ENCODE measurements around the gene TBPL1.

- PRO-cap: unidirectional peak, minus-strand start at chr6:133243030
- RAMPAGE, long total RNA: no peak
Measured at GRCh38 chr6:133242778-133243289, 1.7 kb downstream of the EYA4 start.

GRCh38 chr6:133749172-133750028 lies 139.5 kb upstream of the TCF21 start:
- PRO-cap: no peak
- RAMPAGE, long total RNA: no peak

DNA sequence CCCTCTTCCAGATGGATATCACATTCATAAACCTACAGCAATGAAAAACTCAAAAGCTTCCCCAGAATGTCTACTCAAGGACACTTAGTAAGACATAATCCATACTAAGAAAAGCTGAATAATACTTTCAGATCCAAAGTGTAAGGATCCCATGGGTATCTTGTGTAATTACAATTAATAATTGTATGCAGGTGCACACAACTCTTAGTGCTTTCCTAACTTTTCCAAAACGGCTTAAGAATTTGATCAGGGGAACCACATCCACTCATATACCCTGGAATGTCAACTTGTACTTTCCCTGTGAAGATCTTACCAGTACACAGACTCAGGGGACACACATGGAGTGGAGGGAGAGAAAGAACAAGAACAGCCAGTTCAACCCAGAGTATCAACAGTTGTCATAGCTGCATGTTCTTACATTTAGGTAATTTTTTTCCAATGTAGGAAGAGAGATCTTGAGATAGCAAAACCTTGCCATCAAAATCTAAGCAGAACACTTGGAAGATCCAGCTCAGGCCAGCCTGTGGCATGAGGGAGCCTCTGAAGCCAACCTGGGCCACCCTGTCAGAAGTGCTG lies 125.0 kb upstream of the TCF21 start:
- PRO-cap: no peak
- RAMPAGE, long total RNA: no peak

DNA sequence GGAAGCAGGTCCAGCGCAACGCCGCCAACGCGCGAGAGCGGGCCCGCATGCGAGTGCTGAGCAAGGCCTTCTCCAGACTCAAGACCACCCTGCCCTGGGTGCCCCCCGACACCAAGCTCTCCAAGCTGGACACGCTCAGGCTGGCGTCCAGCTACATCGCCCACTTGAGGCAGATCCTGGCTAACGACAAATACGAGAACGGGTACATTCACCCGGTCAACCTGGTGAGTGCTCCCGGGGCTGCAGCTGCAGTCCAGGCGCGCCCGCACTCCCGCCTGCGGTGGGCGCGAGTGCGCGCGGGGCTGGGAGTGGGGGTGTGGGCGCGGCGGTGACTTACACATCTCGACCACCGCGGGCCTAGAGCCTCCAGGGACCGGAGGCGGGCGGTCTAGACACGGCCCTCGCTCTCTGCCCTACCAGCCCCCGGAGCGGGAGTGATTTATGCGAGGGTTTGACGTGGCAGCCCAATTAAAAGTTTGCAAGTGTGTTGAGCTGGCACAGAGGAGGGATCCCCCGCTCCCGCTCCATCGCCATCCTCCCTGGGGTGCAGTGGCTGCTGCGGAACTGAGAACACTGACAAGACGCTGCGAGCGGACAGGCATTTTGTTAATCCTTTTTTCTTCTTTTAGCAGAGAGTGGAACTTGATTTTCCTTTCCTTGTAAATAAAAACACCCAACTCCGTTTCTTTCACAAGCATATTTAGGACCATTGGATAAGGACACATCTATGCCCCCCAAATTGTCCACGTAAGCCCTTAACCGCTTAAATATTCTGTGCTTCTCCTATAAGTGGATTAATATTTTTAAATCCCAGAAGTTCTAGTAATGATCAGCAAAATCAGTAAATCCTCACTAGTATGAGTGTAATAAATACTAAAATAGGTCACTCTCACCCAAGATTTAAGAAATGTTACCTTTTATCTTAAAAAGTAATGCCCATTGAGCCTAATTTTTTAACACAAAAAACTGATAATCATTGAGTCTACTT lies 1.0 kb downstream of the TCF21 start:
- PRO-cap: bidirectional peak, plus-strand start at position 498 of the sequence, minus-strand start at position 415 of the sequence; bidirectional peak, plus-strand start at position 552 of the sequence, minus-strand start at position 575 of the sequence
- RAMPAGE, long total RNA: no peak

GRCh38 chr6:133894866-133895383 lies 6.0 kb downstream of the TCF21 start:
- PRO-cap: bidirectional peak, plus-strand start at chr6:133895049, minus-strand start at chr6:133894925
- RAMPAGE, long total RNA: no peak

DNA sequence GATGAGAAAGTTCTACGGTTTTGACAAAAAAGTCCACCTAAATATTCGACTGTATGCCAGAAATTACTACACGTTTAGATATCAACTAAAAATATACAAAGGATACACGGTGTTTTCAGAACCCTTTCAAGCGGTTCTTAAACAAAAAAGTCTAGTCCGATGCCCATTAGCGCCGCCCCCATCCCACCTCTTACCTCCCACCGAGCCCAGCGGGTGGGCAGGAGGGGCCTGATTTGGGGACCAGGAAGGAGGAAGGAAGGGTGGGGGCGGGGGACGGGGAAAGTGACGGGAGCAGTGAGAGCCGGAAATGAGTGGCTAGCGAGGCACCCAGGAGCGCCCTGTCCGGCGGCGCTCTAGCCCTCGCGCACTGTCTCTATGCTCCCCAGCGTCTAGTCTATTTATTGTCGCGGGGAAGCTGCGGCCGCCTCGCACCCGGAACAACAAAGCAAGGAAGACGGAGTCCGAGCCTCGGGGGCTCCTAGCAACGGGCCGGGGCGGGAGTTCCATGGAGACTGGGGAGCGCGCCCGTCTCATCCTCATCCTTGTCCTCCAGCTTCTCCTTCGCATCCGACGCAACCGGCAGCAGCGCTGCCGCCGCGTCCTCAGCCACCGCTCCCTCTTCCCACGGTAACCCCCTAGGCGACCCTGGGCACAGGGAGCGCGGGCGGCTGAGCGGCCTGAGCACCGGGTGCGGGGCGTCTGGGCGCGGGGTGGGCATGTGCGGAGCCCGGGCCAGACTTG lies at the start of gene TBPL1:
TBPL1 (plus strand) TSS at position 426 of the 741 bp plus-strand sequence.
- PRO-cap: bidirectional peak, plus-strand start at position 401 of the sequence, minus-strand start at position 192 of the sequence
- RAMPAGE, long total RNA: no peak

DNA sequence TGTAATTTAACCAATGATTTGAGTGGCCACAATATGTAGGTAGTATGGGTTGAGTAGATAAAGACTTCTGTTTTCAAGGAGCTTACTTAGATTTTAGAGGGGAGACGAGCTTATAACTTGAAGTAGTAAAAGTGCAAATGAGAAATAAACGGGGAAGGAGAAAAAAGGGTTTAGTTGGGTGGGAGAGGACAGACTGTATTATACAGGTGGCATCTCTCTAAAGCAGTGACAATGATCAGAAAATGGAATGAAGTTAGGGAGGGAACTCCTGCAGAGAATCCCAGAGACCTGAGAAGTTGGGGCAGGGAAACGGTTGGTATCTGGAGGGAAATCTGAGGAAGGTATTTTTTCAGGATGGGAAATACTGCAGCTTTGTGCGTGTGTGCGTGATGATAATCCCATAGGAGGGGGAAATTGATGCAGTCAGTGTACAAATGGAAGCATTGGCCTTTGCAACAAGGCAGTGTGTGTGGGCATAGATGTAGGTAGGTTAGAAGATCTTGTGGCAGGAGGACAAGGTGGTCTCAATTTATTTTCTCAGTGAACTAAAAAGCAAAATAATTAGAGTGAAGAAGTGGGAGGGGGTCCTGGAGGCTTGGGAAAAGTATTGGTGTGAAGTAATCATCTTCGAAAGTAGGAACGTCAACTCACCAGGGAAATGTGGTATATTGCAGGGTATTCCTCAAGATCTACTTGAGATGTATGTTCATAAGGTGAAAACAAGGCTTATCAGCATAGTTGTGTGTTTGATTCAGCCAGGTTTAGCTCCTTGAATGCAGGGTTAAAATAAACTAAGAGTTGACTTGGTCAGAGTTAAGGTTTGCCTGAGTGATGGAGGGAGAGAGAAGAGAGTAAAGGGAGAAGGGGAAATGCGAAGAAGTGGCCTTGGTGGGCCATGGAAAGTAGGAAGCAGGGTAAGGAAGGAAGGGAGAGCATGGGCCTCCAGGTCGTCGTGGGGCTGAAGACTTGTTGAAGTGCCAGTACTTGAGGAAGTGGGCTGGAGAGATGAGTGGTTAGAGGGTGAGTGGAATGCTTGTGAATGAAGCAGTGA lies 39.1 kb downstream of the TBPL1 start:
- PRO-cap: no peak
- RAMPAGE, long total RNA: no peak

DNA sequence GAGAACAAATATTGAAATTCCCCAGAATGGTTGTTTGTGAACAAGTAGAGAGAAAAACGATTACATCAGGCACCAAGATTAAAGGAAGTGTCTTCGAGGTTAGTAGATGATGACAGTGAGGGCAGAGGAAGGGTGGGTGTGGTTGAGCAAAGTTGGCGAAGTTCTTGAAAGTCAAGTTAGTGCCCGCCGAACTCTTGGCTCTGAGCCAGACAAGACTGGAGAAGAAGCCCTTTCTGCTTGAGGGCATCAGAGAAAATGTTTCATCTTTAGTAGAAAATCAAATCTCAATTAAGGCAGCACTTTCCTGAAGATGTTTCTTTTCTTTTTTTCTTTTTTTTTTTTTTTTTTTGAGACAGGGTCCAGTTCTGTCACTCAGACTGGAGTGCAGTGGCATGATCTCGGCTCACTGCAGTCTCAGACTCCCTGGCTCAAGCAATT lies 77.2 kb downstream of the SGK1 start:
- PRO-cap: no peak
- RAMPAGE, long total RNA: no peak

GRCh38 chr6:134256773-134257321 lies 61.1 kb downstream of the SGK1 start:
- PRO-cap: no peak
- RAMPAGE, long total RNA: no peak

- PRO-cap: no peak
- RAMPAGE, long total RNA: no peak
Measured at GRCh38 chr6:134312217-134312799, 5.6 kb downstream of the SGK1 start.

DNA sequence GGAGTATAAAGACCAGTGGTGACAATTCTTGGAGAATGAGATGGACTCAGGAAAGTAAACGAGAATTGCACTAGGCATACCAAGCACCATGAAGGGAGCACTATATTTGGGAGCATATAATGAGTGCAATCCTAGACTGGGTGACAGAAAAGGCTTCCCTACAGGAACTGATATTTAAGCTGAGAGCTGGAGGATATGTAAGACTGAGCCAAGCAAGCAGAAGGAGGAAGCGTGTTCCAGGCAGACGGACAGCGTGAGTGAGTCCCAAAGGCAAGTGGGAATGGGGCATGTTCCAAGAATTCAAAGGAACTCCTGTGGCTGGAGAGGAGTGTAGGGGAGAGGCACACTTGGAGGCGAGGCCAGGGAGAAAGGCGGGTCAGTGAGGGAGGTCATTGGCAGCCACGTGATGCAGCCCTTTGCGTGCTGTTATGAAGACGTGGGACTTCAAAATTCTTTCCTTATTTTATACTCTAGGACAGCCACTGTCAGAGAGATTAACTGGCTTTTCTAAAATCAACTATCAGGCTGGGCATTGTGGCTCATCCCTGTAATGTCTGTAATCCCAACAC lies 27.9 kb upstream of the SGK1 start:
- PRO-cap: no peak
- RAMPAGE, long total RNA: no peak

DNA sequence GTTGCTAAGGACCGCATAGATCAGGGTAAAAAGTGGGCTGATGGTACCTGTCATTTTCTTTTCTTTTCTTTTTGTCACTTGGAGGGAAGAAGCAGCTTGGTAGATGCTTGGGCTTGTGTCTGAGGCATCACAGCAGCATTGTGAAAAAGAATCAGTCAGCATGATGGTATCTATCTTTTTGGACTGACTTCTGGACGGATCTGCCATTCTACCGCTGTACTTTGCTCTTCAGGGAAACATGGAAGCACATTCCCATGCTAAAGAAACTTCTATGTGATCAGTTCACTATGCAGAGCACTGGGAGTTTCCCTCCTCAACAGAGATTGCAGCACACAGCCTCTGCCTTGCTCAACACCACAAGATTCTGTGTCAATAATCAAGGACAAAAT lies 54.9 kb upstream of the SGK1 start:
- PRO-cap: no peak
- RAMPAGE, long total RNA: no peak

DNA sequence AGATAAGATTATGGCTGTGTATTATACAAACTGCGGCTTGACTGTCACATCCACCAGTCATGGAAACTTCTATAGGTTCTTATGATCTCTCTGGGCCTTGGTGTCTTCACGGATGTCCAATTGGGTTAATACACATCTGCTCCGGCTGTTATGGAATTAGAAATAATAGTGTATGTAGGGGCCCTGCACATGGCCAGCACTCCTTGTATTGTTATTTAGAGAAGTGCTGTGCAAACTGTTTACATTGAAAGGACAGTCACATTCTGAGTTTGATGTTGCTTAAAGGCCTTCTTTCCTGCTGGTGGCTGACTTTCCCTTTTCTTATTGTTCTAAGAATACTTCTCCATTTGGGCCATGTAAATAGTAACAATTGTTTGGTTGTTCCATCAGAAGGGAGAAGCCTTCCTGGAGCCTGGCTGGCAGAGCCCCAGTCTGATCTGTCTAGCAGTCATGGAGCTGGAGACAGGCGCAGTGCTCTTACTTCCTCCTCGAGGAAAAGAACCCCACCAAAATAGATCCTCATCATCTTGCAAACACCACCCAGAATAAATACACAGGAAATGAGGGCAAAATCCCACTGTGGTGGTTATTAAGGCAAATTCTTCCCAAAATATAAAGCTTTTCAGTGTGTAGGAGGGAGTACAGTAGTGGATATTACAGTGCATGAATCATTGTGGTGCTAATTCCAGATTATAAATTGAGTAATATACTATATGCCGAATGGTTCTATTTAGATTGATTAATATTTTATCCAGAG lies 194.9 kb upstream of the SGK1 start:
- PRO-cap: no peak
- RAMPAGE, long total RNA: no peak

DNA sequence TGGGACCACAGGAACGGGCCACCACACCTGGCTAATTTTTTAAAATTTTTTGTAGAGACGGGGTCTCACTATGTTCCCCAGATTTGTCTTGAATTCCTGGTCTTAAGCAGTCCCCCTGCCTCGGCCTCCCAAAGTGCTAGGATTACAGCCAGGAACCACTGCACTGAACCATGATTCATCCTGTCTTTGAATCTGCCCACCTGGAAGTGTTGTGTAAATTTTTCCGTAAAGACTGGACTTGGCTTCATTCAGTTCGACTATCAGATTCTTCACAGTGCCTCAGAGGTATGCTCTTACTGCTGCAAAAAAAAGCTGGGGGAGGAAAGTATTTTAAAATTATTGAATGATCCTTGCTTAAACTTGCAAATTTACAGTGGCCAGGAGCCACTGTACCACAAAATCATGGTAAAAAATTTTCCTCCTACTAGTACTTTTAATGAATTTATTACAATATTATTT lies 202.4 kb upstream of the SGK1 start:
- PRO-cap: no peak
- RAMPAGE, long total RNA: no peak

- PRO-cap: no peak
- RAMPAGE, long total RNA: no peak
Measured at GRCh38 chr6:134530748-134531228, 212.9 kb upstream of the SGK1 start.

DNA sequence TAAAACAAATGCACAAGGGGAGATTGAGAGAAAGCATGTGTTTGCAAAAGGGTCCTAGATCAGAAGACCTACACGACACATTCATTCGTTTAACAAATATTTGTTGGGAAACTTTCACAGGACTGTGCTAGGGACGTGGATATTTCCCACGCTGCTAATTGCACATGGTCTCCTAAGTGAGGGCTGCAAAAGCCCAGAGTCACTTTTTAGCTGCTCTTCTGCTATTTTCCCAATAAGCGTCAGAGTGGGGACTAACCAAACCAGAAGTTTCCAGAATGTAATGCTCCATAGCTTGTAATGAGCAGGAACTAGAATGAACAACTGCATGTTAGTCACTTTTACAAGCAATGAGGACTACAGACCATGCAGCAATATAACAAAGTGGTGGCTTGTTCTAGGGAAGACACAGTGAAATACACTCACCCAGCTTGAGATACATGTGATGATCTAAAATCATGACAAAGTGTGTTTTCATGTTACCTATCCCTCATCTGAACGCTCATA lies 314.0 kb upstream of the SGK1 start:
- PRO-cap: no peak
- RAMPAGE, long total RNA: no peak

GRCh38 chr6:134822944-134823331 lies 127.0 kb downstream of the ALDH8A1 start:
- PRO-cap: no peak
- RAMPAGE, long total RNA: no peak

- PRO-cap: no peak
- RAMPAGE, long total RNA: no peak
Measured at GRCh38 chr6:135021931-135022892, 32.4 kb downstream of the HBS1L start.

- PRO-cap: no peak
- RAMPAGE, long total RNA: no peak
Measured at GRCh38 chr6:135084491-135084933, 29.9 kb upstream of the HBS1L start.

GRCh38 chr6:135182124-135182627 lies 1.1 kb downstream of the MYB start:
- PRO-cap: no peak
- RAMPAGE, long total RNA: no peak